Glomerular endothelial cell (primary cell): Measurements from ENCODE around the gene FIS1.

- RAMPAGE, long total RNA, result no peak
These were observed 1.2 kb upstream of the MOGAT3 start for GRCh38 chr7:101201670-101202719.

- RAMPAGE, long total RNA, result no peak
These were observed 751 bp upstream of the CLDN15 start for GRCh38 chr7:101238424-101238682.

- RAMPAGE, long total RNA, result start-site peak on the minus strand at chr7:101245038-101245091, 604 and 370 reads in 2 replicates
These were observed at the start of gene FIS1 for GRCh38 chr7:101244530-101245519. Gene FIS1 (minus strand): TSS chr7:101245081.

GRCh38 chr7:101286604-101287501 is 34.8 kb downstream of the IFT22 start:
- RAMPAGE, long total RNA, result no peak

DNA sequence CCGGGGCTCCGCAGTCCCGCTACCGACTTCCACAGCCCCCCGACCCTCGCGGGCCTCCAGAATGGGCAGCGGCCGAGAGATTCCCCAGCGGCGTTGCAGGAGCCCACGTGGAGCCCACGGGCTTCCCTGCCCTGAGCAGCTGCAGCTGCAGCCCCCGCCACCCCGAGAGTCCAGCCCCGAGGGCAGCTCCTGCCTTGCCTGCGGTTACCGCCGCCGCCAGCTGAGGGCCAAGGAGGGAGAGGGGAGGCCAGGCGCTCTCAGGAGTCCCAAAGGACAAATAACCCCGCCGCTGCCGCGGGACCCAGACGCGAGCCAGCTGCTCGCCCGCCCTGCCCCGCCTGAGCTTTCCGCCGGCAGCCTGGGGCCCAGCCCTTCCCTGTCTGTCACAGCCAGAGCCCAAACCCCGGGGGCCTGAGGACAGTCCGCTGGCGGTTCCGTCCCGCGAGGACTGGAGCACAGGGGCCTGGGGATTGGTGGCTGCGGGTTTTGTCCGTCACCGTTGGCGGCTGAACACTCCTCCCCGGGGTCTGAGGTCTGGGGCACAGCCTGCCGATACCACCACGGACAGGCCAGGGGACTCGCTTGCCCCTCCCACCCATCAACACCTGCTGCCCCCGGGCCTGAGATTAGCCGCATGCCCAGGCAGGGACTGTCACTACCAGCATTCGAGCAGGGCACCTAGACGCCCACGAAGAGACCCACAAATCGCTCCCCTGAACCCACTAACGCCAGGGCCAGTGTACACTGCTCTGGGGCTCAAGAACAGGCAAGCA is 21.5 kb downstream of the IFT22 start:
- RAMPAGE, long total RNA, result no peak

GRCh38 chr7:101303680-101304551 is 17.7 kb downstream of the IFT22 start:
- RAMPAGE, long total RNA, result no peak

- RAMPAGE, long total RNA, result no peak
These were observed 88.7 kb upstream of the MYL10 start for GRCh38 chr7:101717677-101718403.

DNA sequence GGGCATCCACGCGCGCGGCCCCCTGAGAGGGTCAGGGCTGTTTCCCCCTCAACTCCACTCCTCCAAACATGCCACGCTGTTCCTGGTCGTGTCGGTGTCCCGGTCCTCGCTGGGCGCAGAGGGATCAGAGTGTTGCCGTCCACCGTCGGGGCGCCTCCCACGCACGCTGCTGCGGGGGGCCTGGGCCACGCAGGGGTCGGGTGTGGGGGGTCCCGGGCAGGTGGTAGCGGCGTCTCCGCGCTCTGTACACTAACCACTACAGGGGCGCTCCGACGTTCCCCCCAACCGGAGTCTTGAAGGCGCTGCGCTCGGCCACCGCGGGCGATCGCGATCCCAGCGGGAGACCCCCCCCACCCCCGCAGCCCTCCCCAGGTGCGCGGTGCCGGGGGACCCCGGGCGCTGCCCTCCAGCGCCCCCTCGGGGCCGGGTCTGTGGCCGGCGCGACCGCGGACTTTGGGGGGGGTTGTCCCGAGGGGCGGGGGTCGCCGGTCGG is 2.1 kb upstream of the CUX1 start:
- RAMPAGE, long total RNA, result no peak

- RAMPAGE, long total RNA, result no peak
These were observed 26.4 kb downstream of the CUX1 start for GRCh38 chr7:101843694-101844369.

DNA sequence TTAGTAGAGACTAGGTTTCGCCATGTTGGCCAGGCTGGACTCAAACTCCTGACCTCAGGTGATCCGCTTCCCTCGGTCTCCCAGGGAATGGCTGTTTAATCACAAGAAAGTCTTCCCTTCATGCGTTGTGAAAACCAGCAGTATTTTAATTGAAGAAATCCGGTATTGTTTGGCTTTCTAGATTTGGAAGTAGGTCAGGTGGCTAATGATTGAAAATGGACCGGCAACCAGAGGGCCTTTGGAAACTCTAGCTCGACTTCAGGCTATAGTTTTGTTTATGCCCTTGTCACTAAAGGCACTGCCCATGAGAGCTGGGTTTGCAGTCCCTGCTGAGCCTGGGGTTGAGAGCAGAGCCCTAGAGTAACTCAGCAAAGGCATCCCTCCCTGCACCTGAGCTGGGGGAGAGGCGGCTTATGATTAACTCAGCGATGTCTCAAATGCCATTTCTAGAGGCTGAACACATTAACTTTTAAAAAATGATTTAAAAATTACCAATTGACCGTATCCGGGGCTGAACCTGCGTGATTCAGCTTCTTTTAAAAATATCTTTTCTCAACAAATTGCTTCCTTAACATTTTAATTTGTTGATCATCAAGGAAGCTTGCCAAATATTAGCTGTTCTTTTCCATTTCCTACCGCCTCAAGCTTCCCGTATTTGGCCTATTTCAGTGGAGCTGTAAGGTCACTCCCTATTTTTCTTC is 41.6 kb downstream of the CUX1 start:
- RAMPAGE, long total RNA, result no peak

- RAMPAGE, long total RNA, result no peak
These were observed 52.9 kb downstream of the CUX1 start for GRCh38 chr7:101869998-101871060.

DNA sequence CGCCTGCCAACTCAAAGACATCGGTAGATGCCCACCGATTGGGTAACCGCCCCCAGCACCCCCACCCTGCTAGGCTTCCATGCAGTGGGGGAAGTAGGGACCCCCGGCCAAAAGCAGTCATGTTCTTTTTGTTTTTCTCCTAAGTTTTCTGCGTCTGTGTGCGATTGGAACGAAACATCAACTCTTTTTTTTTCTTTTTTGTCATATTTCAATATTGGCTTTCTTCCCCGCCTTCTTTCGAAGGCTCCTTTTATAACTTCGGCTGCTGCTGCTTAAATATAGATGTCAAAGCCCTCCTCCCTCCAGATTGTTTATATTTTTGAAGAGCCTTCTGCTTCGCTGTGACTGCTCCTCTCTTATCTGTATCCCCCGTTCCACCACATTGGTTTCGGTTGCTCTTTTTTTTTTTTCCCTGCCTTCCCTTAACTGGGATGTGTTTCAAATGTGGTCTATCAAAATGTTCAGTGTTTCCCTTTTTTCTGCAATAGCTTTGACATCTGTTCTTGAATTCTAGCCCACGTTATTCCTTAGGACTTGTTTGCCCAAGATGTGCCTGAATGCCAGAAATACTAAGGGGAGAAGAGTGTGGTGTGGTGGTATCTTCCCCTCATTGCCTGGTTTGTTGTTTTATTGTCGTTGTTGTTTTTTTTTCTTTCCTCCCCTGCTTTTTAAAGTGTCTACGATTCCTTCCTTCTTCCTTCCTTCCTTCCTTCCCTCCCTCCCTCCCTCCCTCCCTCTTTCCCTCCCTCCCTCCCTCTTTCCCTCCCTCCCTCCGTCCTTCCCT is 96.4 kb downstream of the CUX1 start:
- RAMPAGE, long total RNA, result no peak

GRCh38 chr7:101927625-101928211 is 110.3 kb downstream of the CUX1 start:
- RAMPAGE, long total RNA, result no peak

GRCh38 chr7:101935787-101936115 is 118.3 kb downstream of the CUX1 start:
- RAMPAGE, long total RNA, result no peak

DNA sequence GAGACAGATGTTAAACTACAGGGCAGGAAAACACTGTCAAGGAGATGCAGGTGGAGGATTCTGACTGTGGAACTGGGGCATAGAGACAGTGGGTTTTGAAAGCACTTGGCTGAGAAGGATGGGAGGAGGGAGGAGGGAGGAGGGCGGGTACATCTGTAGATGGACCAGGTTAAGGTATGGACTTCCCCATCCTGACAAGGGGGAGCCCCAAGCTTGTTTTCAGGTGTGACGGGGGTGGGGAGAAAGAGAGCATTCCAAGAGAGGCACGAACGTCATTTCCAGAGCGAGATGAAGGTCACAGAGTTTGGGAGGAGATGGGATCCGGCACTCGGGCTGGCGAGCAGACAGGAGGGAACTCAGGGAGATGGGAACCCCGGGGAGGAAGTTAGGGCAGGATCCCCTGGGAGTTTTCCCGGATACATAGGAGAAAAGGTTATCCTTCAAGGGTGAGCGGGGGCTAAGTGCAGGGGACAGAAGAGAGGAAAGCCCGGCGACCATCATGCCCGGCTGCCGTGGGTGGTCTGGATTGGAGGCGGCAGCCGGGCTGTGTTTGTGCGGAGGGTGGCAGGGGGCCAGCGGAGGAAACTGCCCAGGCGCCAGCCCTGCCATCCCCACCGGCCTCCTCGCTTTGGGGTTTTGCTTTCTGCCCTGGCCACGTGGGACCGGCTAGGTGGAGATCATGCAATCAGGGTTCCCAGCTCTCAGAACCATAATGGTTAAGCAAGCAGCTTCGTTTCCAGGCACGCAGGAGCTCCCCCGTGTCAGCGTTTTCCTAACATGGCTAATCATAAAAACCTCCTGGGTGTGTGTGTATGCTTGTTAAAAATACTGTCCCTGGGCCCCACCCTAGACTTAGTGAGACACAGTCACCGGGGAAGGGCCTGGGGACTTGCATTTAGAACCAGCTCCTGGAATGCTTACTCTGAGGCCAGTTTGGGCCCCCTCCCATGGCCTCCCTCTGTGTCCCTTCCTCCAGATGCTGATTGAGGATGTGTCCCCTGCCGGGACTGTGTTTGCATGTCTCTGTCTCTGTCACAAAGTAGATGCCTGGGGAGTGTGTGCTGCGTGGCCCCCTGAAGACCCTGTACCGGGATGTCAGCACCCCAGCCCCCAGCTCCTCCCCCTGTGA is 119.1 kb downstream of the CUX1 start:
- RAMPAGE, long total RNA, result no peak

- RAMPAGE, long total RNA, result no peak
These were observed 130.2 kb downstream of the CUX1 start for GRCh38 chr7:101947426-101948265.

GRCh38 chr7:101953047-101953452 is 135.6 kb downstream of the CUX1 start:
- RAMPAGE, long total RNA, result no peak

- RAMPAGE, long total RNA, result no peak
These were observed 165.9 kb upstream of the SH2B2 start for GRCh38 chr7:102120669-102121271.

- RAMPAGE, long total RNA, result no peak
These were observed 161.4 kb upstream of the SH2B2 start for GRCh38 chr7:102125107-102125863.

DNA sequence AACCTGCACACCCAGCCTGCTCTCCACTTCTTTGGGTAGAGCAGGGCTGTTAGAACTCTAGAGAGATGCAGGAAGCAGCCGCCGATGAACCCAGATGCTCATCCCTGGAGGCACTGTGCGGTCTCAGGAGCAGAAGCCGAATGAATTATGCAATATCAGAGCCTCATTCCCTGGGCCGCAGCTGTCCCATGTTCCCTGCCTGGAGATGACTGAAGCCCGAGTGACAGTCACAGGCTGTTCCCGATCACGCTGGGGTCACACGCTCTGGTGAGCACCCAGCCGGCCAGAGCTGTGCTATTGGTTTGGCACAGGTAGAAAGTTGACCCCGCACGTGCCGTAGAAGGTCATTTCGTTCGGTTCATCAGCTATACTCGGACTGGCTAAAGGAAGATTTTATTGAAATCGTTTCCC is 140.6 kb upstream of the SH2B2 start:
- RAMPAGE, long total RNA, result no peak